ENCODE measurements around a stretch of chr10.

GRCh38 chr10:21029991-21030544, 133.0 kb upstream of the NEBL start:
- PRO-cap = no peak

DNA sequence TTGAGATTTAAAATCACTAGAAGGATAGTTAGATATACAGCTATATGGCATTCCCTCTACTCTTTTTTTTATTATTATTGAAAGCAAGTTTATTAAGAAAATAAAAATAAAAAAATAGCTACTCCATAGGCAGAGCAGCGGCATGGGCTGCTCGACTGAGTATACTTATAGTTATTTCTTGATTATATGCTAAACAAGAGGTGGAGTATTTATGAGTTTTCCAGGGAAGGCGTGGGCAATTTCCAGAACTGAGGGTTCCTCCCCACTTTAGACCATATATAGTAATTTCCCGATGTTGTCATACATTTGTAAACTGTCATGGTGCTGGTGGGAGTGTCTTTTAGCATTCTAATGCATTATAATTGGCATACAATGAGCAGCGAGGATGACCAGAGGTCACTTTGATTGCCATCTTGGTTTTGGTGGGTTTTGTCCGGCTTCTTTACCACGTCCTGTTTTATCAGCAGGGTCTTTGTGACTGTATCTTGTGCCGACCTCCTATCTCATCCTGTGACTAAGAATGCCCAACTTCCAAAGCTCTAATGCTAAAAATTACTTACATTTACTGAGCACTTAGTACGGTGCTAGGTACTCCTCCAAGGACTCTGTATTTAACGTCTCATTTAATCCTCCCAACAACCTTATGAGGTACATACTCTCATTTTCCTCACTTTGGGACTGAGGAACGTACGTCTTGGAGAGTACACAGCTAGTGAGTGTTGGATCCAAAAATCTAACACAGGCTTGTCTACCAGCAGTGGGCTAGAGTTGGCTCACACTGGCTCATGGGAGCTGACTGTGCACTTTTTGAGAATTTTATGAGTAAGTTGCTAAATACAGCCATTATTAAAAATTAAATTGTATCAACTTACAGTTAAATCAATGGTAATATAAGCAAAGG, 144.7 kb upstream of the NEBL start:
- PRO-cap = no peak

DNA sequence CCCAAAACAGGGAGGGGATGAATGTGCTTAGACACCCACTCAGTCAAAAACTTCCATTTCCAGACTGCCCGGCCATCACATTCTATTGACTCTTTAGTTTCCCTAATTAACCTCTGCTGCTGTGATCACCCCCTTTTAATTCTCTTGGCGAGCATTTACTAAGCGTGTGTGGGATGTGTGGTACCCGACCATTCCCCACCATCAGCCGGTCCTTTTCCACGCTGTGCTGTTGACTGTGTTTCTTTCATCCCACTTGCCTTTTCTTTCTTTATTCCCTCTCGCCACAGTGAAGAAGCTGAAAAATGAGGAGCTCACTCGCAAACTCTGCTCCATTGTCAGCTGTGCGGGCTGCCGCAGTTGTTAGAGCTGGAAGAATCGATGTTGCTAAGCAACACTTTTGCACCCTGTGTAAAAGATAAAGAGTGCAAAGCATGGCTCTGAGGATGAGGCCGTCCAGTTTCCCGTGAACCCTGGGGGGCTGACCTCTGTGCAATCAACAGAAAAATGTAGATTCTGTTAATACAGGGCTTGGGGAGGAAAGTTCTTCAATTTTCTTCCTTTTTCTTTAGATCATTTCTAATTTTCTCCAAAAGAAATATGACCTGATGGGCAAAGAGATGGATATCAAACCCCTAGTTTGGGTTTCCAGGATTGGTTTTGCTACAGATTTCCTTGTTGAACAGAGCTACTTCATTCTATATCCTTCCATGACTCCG, 203.1 kb upstream of the NEBL start:
- PRO-cap = no peak

- PRO-cap = no peak
Measured at GRCh38 chr10:21147053-21148007, 250.2 kb upstream of the NEBL start.

DNA sequence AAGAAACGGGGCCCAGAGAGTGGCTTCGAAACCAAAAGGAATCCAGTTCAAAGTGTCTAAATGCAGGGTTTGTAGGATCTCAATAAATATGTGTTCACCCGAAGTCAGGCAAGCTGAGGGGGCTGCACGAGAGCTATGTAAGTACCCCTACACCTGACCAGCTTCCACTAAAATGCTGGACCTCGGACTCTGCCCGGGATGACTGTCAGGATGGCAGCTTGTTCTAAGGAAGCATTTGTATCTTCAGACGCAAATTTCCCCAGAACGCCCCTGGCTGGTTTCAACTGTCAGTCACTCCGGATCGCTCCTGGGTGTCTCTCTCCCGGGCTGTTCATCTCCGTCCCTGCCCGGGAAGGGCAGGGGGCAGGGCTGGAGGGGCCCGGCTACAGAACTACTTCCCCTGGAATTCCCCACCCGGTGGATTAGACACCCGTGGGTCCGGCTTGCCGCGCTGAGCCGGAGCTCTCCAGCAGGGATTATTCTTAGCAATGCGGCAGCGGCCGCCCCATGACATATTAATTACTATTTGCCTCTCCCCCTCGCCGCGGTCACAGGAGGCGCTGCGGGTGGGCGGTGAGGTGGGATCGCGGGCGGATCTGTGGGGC, 275.8 kb upstream of the NEBL start:
- PRO-cap = no peak

DNA sequence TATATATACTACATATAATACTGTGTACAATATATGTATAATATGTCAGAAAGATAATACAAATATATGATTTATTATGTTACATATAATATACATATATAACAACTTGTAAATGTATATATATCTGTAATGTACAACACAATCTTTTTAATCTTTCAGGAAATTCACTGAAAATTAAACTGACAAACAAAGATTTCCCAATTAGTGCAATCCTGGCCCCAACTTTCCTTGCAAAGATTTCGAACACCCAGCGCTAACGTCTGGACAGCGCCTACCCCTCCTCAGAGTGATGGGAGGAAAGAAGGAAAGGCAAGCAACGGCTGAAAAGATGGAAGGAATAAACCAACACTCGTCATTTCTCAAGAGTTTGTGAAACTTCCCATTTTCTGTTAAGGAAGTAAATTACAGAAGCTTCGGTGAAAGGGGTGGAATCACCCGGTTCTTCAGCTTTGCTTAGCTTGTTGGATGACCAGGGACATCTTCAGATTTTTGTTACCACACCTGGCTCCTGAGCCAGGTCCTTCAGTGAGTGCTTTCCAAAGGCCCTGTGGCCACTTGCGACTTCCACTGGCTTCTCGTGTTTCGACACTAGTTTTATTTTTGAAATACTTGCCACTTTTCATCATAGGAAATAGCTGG, 313.2 kb downstream of the SKIDA1 start:
- PRO-cap = no peak

DNA sequence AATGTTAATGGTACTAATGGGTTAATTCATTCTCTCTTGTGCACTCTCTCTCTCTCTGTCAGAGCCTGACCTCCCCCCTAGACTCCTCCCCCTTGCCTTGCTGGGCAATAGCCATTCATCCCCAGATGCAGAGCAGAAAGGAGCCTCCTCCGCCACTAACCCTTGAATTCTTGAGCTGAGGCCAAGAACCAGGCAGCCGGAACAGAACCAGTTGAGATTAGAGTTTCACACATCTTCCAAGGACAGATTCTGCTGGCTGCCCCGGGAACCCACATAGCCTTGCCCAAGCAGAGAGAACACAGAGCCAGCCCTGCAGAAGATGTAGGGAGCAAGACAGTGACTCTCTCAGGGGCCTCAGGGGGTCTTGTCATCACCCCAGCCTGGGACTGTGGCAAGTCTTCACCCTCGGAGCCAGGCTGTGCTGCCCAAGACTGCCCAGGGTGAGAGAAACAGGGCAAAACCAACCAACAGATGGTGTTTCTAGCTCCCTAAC, 209.5 kb downstream of the SKIDA1 start:
- PRO-cap = unidirectional peak, plus-strand start at position 114 of the sequence

GRCh38 chr10:21336408-21336848, 189.1 kb downstream of the SKIDA1 start:
- PRO-cap = no peak

- PRO-cap = no peak
Measured at GRCh38 chr10:21364148-21364805, 161.2 kb downstream of the SKIDA1 start.

- PRO-cap = bidirectional peak, plus-strand start at chr10:21496048, minus-strand start at chr10:21495718; bidirectional peak, plus-strand start at chr10:21496154, minus-strand start at chr10:21496162
Measured at GRCh38 chr10:21495257-21496266, 29.9 kb downstream of the SKIDA1 start.

- PRO-cap = unidirectional peak, minus-strand start at chr10:21497260
Measured at GRCh38 chr10:21497128-21497640, 28.3 kb downstream of the SKIDA1 start.

DNA sequence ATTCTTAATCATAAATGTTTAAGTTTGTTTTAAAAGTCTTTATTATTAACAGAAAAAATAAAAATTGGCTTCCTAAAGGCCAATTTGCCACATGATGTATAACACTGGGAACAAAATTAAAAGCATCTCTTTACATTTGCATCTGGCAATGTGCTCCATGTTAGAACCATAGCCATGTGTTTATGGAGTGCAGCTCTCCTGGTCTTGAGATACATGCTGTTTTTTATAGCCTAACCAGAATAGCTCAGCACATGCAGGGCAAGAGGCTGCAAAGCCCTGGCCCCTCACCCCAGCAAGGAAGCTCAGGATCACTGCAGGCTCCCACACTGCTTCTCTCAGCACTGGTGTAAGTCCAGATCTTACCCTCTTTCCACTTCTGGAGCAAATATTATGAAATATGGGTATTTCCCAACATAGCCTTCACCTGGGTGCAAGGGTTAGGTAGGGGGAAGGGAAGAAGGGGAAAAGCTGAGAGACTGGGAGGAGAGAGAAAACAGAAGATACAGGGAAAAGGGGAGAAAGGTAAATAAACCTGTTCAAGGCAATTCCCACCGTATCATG, 19.8 kb downstream of the SKIDA1 start:
- PRO-cap = no peak

DNA sequence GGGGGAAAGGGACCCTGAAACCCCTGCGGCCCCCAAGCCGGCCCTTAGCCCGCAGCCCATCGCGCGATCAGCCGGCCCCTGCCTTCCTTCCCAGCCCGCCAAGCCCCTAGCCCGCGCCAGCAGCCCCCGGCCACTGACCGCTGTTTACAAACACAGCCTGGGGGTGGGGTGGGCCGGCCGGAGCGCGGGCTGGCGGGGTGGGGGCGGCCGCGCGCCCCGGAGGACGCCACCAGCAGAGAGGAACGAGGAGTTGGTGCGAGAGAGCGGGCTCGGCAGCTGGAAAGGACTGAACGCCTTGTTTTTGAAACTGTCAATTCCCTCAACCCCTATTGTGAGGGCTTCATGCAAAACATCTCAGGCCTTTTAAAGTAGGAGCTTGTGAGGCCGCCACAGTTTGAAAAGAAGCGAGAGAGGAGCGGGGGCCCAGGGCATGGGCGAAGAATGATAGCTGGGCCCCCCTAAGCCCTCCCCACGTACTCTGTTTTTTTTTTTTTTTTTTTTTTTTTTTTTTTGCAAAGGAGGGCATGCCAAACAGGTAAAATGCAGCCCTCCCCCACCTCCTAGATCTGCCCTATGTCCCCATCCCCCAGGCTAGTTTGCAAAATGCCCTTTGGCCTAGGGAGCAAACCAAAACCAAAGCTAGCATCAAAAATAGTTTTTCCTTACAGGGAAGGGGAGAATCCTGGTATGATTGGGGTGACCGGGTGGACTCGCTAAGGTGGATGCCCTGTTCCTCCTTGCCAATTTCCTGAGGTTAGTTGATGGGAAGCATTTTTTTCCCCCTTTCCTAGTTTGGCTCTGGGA, 15.0 kb downstream of the SKIDA1 start:
- PRO-cap = bidirectional peak, plus-strand start at position 248 of the sequence, minus-strand start at position 108 of the sequence

DNA sequence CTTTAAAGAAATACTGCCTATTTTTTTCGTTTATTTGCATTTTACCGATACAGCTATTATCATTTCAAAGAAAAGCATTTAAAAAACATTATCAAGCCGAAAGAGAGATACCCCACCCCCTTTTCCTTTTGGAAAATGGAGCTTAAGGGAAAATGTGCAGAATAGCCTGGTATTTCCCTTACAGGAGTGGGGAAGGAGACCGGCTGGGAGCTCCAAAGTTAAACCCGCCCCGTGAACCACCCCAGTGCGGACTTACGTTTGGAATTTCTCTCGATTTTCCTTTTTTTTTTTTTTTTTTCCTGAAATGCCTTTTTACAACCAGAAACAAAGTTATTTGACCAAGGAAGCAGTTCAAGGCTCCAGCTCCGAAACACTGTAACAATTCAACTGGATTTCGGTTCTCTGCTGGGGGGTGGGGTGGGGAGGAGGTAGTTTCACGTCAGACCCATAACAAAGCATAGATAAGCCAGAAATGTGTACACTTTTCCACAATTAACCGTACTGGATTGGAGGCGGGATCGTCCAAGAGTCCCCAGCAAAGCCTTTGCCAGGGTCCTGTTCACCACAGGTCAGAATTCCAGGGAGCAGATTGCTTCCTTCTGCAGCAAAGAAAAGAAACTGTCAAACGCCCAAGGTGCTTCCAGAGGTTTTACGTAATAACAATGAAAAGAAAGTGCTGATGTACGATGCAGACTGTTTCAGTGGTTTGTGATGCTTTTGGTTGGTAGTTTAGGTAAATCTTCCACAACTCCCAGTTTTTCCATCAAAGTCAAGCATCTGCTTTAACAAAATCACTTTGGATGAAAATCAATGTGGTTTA, 6.7 kb downstream of the SKIDA1 start:
- PRO-cap = no peak

GRCh38 chr10:21545118-21545628, 11.1 kb downstream of the MLLT10 start:
- PRO-cap = no peak

DNA sequence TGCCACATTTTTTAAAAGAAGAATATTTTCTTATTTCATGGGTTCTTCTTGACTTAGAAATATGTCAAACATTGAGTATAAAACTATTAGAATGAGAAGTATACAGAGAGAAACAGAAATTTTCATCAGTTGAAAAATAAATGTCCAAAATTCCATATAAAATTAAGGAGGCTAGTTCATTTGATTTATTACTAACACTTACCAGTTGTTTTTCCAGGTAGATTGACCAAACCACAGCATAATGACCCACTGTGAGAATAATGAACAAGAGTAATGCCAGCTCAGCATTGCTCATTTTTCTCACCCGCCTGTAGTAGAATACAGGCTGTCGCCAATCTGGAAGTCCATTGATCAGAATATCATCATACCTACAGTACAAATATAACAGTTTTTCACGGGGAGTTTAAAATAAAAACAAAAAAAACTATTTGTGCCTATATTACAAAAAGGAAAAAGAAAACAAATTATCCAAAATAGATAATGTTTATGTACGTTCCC, 82.9 kb downstream of the DNAJC1 start:
- PRO-cap = no peak

DNA sequence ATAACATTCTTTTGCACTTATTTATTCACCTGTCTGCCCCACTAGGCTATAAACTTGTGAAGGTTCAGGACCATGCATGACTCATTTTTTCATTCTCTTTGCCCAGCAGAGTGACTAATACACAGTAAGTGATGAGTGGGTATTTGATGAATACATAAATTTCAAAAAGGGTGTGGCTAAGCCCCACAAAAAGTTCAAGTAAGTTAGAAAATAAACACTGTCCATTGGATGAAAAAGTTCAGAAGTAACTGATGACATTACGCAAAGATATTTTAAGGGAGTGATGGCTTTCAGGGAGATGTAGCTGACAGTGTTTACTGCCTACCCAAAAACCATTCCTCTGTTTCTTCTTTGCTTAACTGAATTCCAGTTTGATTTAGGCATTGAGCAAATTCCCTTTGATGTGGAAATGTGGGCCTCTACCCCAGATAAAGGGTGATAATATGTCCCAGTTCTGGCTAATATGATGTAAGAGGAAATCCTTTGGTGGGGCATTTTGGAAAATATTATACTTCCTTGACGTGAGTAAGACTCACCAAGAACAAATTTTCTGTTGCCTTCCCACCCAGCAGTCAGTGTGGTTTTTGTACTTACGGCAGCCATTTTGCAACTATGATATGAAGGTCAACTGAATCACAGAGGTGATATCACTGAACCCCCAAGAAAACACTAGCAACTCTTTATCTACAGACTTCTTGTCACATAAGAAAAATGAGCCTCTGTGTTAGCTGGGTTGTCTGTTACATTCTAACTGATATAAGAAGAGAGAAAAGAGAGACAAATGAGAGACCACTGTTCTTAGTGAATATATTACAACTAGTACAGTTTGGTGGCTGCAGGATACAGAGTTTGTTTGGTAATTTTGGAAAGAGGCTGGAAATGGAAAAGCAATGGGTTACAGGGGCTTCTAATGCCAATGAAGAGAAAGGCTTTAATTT, 29.1 kb upstream of the EBLN1 start:
- PRO-cap = no peak

DNA sequence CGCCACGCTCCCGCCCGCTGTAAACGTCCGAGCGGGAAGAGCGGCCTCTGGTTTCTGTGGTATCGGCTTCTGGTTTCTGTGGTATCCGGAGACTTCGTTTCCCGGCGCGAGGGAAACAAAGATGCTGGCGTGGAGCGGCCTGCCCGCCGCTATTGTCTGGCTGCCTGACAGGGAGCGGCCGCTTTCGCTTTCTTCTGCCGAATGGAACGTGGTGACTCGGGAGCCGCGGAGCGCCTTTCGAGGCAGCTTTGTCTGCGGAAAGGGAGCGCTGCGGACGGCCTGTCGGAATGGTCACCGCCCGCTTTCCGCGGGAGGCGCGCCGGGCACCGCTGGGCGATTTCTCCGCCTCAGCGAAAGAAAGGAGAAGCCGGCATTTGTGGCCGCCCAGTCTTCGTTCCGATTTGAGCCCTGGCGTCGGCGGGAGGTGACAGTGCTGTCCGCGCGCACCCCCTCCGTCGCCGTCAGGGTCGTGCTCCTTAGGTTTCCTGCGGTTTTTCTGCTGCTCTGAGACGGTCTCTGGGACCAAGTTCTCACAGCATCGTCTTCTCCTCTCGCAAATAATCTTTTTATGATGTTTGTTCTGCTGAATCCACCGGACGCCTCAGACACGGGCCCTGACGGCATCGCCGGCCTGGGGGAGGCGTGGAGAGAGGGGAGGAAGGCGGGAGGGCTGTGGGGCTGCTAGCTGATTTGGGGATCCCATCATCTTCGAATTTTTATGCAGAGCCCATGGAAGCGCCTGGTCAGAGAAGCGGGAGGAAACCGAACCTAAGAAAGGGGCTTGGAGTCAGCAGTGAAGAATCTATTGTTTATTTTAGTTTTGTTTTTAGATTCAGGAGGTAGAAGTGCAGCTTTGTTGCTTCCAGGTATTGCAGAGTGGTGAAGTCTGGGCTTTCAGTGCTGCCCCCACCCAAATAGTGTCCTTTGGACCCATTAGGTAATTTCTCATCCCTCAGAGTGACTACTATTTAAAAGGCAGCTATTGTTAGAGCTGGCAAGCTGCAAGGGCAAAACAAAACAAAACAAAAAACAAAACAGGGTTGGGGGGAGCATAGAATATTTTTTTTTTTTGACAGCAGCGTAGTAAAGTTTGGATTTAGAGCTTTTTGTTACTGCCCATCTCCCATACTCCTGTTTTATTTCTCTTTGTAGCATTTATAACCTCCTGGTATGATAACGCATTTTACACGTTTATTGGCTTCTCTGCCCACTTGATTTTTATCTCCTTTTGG, 92.3 kb downstream of the SPAG6 start:
- PRO-cap = no peak

DNA sequence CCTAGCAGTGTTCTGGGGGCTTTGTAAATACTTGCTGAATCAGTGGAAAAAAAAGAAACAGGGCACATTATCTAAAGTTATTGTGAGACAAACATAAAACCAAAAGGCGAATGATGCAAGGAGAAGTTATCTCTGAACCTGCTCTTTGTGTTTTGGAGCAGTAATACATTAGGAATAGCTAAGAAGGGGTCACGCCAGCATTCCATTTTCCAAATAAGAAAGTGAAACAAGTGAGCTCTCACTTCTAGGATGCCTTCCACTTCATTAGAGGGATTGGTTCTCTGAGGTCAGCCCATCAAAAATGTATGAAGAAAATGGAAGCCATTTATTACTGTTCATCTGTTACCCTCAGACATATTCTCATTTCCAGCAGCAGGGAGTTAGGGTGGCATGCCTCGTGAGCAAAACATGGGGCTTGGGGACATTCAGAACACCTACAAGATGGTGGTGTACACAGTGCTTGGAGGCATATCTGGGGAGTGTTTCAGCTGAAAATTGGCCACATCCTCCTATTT, 93.2 kb downstream of the SPAG6 start:
- PRO-cap = no peak

GRCh38 chr10:22572617-22573699, 141.4 kb downstream of the PIP4K2A start:
- PRO-cap = no peak